Measurements from ENCODE around the genes OR52B4, OR52E2, OR51B6, OR52H1 and OR52B2.

DNA sequence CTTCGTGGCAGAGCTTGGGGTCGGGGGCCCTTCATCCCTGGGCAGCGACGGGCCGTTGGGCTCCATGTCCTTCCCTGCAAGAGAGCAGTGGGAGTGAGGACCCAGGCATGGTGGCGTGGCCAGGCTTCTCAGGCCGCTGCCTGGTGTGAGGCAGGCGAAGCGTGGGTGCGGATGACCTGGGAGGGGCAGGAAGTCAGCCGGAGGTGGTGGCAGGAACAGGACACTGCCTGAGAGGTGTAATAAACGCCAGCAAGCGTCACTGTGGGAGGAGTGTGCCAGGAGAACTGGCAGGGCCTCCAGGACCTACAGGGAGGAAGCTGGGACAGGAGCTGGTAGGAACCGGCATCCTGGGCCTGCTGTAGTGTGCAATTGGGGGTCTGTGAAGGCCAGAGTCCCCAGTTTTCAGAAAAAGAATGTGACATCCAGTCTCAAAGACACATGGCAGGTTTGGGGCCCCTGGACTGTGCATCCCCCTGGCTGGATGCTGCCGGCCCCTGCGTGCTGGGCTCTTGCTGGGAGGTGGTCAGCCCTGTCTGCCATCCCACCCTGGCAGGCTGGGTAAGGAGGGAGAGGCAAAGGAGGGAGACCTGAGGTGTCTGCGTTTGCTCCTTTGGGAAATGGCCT lies 38.5 kb downstream of the OSBPL5 start:
- RAMPAGE, long total RNA: no peak
- RRBS: no CpG with 5 or more reads among the region's 17 CpGs

DNA sequence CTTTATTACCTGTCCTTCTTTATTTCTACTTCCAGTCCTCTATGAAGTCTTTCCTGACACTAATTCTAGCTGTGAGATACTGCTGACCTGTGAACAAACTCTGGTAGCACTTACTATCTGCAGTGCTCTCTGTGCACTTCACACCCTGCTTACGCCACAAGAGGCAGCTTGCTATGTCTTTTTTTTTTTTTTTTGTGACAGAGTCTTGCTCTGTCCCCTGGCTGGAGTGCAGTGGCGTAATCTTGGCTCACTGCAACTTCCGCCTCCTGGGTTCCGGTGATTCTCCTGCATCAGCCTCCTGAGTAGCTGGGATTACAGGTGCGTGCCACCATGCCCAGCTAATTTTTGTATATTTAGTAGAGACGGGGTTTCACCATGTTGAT lies 10.8 kb downstream of the STIM1 start:
- RAMPAGE, long total RNA: no peak
- RRBS: no CpG with 5 or more reads among the region's 6 CpGs

GRCh38 chr11:3894004-3894772 lies 38.7 kb downstream of the STIM1 start:
- RAMPAGE, long total RNA: no peak
- RRBS: no CpG with 5 or more reads among the region's 10 CpGs

- RAMPAGE, long total RNA: no peak
Measured at GRCh38 chr11:3938988-3939548, 83.6 kb downstream of the STIM1 start.

GRCh38 chr11:3947031-3947508 lies 91.6 kb downstream of the STIM1 start:
- RAMPAGE, long total RNA: no peak
- RRBS: no CpG with 5 or more reads among the region's 1 CpG

GRCh38 chr11:4000668-4001269 lies 93.8 kb upstream of the RRM1 start:
- RAMPAGE, long total RNA: no peak
- RRBS: no CpG with 5 or more reads among the region's 14 CpGs

DNA sequence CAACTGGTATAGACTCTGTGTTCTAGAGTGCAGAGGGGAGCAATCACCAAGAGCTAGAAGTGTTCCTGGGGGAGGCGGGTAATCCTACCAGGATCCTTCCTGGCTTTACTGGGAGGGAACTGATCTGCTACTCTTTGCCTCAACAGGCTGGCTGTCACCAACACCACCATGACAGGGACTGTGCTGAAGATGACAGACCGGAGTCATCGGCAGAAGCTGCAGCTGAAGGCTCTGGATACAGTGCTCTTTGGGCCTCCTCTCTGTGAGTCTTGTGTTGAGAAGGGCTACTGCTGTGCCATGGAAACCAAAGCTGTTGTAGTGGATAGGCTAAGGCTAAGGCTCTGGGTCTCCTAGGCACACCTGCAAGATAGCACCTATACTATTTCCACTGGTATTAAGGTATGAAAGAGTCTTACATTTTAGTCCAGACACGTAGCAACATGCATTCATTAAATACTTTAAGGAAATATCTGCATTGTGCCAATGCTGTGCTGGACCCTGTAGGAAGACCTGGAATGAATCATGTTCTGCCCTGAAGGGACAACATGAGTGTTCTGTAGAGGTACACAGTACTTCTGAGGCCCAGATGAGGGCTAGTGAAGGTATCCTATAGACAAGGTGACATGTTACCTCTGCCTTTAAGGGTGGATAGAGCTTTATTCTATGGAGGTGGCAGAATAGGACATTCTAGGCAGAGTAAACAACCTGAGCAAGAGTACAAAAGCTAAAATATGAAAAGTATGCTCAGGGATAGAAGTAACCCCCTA lies 35.3 kb upstream of the RRM1 start:
- RAMPAGE, long total RNA: no peak
- RRBS: no CpG with 5 or more reads among the region's 4 CpGs

DNA sequence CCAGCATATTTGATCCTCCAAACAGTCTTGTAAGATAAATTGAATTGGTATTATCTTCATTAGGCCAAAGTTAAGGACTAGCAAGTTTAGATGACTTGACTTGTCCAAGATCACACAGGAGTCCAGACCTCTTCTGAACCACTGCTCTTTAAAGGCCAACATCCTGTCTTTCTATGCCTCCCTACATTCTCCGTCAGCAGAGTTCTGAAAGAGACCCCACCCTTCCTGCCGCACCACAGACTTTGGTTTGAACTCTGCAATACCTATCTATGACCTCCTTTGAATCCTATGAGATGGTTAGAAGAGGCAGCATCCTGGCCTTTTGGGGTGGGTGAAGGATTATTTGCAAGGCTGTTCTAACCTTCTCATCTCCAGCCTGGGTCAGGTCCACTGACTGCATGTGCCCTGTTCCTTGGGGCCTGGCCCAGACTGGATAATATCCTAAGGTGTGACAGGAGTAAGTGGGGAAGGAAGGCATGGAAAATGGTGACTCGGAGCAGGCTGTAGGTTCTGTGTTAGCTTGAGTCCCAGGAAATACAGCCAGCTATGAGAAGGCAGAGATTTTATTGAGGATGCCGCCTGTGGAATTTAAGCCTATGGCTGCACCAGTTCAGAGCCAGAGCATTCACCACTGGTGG lies 4.3 kb upstream of the RRM1 start:
- RAMPAGE, long total RNA: no peak
- RRBS: no CpG with 5 or more reads among the region's 4 CpGs

- RAMPAGE, long total RNA: no peak
- RRBS: 2% methylated on average over 37 of the region's 91 CpGs
Measured at GRCh38 chr11:4186773-4188058, 92.6 kb downstream of the RRM1 start.

GRCh38 chr11:4368135-4368567 lies at the start of gene OR52B4:
Gene OR52B4 (minus strand): TSS chr11:4368386.
- RAMPAGE, long total RNA: no peak
- RRBS: no CpG with 5 or more reads among the region's 4 CpGs

DNA sequence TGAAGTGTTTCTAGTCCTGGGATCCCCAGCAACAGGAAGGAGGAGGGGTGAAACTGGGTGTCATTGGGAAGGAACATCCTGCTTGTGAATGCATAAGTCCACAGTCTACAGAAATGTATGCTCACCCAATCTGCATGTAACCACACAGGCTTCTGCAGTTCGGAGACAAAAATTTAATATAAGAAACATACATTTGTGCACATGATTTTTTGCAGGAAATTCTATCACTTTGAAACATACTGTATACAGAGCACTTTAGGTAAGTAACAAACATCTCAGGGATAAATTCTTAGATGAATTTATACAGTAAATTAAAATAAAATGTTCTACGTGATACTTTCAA lies at the start of gene OR52E2:
OR52E2 (minus strand) TSS at position 77 of the 343 bp plus-strand sequence.
- RAMPAGE, long total RNA: no peak
- RRBS: no CpG with 5 or more reads among the region's 2 CpGs

DNA sequence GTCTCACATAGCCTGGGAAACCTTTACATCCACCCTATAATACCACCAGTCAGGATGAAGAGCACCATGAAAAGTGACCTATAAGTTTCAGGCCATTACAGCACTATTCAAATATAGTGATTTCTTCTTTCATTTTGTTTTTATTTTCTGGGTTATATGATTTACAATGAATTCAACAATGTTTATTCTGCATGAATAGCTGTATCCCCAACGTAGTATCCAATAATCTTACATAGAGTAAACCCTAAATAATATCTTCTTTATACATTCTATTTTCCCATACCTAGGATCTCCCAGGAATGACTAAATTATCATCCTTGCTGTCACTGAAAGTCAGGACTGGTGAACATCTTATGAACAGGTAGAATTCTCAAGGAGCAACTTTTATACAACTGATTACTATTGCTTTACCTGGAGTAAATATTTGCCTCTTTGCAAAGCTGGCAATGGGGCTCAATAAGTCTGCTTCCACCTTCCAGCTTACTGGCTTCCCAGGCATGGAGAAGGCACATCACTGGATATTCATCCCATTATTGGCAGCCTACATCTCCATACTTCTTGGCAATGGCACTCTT lies at the start of gene OR51B6:
OR51B6 (plus strand) TSS at position 447 of the 575 bp plus-strand sequence.
- RAMPAGE, long total RNA: no peak
- RRBS: no CpG with 5 or more reads among the region's 1 CpG

DNA sequence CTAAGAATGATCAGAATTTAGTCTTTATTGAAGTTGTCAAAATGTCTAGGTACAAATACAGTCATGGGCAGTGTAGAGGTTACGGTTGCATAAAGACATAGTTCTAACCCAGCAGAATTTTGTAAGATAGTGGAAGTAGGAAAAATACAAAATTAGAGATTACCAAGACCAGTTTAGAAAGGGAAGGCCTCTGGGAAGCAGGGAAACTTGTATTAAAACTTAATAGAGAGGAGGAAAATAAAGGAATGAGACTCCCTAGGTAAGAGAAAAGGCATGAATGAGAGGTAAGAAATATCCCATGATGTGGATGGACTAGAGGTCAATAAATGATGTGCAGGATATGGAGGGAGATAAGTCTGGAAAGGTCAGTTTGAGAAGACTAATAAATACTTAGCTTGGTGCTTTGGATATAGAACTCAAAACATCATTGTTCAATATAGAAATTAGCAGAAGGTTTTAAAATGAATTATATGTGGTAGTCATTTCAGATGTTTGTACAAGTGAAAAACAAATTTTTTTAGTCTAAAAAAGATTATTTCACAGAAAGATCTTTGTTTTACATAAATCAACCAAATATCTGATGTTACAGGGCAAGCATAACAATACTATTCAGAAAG lies 309 bp upstream of the OR52D1 start:
- RAMPAGE, long total RNA: no peak
- RRBS: no CpG with 5 or more reads among the region's 1 CpG

DNA sequence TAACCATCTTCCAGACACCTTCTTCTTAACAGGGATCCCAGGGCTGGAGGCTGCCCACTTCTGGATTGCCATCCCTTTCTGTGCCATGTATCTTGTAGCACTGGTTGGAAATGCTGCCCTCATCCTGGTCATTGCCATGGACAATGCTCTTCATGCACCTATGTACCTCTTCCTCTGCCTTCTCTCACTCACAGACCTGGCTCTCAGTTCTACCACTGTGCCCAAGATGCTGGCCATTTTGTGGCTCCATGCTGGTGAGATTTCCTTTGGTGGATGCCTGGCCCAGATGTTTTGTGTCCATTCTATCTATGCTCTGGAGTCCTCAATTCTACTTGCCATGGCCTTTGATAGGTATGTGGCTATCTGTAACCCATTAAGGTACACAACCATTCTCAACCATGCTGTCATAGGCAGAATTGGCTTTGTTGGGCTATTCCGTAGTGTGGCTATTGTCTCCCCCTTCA lies 277 bp downstream of the OR52D1 start:
- RAMPAGE, long total RNA: no peak
- RRBS: no CpG with 5 or more reads among the region's 1 CpG

DNA sequence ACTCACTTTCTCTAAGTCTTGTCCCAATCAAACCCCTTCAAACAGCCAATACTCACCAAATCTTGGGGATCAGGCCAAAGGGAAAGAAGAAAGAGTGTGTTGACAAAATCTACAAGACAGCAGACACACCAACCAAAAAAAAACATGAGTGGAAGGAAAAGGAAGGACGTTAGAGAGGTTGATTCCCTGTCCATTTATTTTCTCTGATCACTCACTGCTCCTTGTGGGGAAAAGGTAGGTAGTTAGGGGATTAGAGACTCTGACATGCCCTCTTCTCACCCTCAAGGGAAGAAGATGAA lies at the start of gene OR52H1:
OR52H1 (minus strand) TSS at position 145 of the 299 bp plus-strand sequence.
- RAMPAGE, long total RNA: no peak
- RRBS: no CpG with 5 or more reads among the region's 1 CpG

DNA sequence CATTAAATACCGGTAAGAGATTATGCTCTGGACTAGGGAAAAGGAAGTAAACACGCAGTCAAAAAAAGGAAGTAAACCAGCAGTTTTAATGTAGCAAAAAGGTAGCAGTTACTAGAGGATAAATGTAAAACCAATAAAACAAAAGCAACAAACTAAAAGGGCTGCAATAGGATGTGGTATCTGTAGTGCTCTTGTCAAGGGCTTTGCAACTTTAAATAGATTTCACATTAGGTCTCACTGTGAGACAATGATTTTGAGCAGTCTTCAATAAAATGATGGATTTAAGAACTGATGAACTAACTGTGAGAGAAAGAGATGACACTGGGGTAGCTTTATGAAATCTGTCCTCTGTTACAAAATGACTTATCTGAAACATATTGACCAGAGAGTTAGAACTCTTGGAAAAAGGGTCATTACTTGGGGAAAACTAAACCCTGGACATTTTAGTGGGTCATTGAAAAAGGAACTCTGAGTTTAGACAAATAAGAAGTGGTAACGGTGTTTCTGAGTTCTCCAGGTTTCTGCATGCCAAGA lies 2.5 kb downstream of the TRIM22 start:
- RAMPAGE, long total RNA: no peak
- RRBS: no CpG with 5 or more reads among the region's 3 CpGs

- RAMPAGE, long total RNA: no peak
- RRBS: no CpG with 5 or more reads among the region's 15 CpGs
Measured at GRCh38 chr11:5700245-5700870, 10.8 kb downstream of the TRIM22 start.

GRCh38 chr11:5809165-5809641 lies 479 bp downstream of the OR52N2 start:
- RAMPAGE, long total RNA: no peak
- RRBS: no CpG with 5 or more reads among the region's 6 CpGs

GRCh38 chr11:6170233-6170506 lies at the start of gene OR52B2:
Gene OR52B2 (minus strand): TSS chr11:6170326.
- RAMPAGE, long total RNA: no peak
- RRBS: no CpG with 5 or more reads among the region's 1 CpG

DNA sequence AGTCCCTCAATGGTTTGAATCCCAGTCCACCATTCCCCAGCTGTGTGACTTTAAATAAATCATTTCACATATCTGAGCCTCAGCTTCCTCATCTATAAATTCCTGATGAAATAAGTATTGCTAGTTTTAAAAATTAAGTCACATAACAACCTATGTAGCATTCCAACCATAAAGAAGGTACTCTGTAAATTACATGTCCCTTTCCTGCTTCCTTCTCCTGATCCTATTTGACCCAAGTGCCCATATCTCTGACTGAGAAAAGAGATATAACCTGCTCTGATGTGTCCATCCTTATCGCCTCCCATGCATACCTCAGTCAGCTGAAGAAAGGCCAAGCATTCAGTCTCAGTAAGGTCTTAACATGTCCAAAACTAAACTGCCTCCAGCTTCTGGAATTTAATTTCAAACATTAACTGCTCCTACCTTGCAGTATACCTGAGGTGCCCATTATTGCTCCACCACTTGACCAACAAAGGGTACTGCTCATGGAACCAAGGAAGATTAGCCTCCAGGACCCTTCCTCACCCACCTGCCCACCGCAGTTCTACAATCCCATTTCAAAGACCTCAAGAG lies 5.1 kb downstream of the FHIP1B start:
- RAMPAGE, long total RNA: no peak
- RRBS: no CpG with 5 or more reads among the region's 2 CpGs

Data from cardiac muscle cell (in vitro differentiated cells and primary cell).